ENCODE measurements around a stretch of chr11.

GRCh38 chr11:60855199-60855462 lies 619 bp downstream of the PTGDR2 start:
- PRO-cap, 2 experiments = no peak in any of the 2 experiments
- RAMPAGE, long total RNA, 4 experiments = no peak in any of the 4 experiments

DNA sequence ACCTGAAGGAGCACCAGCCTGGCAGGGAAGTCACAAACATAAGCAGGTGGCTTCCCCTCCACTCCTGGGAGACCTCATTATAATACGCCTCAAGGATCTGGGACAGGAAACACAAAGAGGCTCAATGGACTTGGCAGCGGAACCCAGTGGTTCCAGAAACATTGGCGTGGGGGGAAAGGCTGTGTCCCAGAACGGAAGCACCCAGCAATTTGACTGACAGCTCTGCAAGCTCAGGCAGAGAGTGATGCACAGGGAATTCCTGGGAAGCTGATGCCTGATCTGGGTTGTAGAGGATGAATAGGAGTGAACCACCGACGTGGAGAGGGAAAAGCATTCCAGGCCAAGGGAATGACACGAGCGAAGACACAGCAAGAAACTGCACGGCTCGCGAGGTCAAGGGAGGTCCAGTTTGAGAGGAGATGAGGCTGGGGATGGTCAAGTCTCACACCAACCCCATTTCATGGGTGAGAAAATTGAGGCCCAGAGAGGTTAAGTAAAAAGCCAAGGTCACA lies 51.3 kb downstream of the CD6 start:
- PRO-cap, 2 experiments = no peak in any of the 2 experiments
- RAMPAGE, long total RNA, 4 experiments = no peak in any of the 4 experiments

- PRO-cap, 2 experiments = peak in 2 of 2 experiments; most common plus-strand start chr11:61026566 (in 1)
- RAMPAGE, long total RNA, 4 experiments = no peak in any of the 4 experiments
Measured at GRCh38 chr11:61026032-61026710, 54.7 kb downstream of the CD6 start.

- PRO-cap, 2 experiments = no peak in any of the 2 experiments
- RAMPAGE, long total RNA, 4 experiments = no peak in any of the 4 experiments
Measured at GRCh38 chr11:61071161-61071680, 31.1 kb upstream of the CD5 start.

- PRO-cap, 2 experiments = no peak in any of the 2 experiments
- RAMPAGE, long total RNA, 4 experiments = no peak in any of the 4 experiments
Measured at GRCh38 chr11:61125963-61126330, 23.7 kb downstream of the CD5 start.

- PRO-cap, 2 experiments = no peak in any of the 2 experiments
- RAMPAGE, long total RNA, 4 experiments = no peak in any of the 4 experiments
Measured at GRCh38 chr11:61356503-61357076, 5.1 kb downstream of the CYB561A3 start.

GRCh38 chr11:61417564-61417952 lies 12.2 kb downstream of the CPSF7 start:
- PRO-cap, 2 experiments = no peak in any of the 2 experiments
- RAMPAGE, long total RNA, 4 experiments = no peak in any of the 4 experiments

GRCh38 chr11:61508896-61509875 lies 637 bp downstream of the LRRC10B start:
- PRO-cap, 2 experiments = no peak in any of the 2 experiments
- RAMPAGE, long total RNA, 4 experiments = no peak in any of the 4 experiments

- PRO-cap, 2 experiments = no peak in any of the 2 experiments
- RAMPAGE, long total RNA, 4 experiments = start-site peak on the minus strand in 1 of 4 experiments, at chr11:61515623-61515973 at its widest, 6 reads per replicate
Measured at GRCh38 chr11:61515432-61516066, 7.0 kb downstream of the LRRC10B start.

DNA sequence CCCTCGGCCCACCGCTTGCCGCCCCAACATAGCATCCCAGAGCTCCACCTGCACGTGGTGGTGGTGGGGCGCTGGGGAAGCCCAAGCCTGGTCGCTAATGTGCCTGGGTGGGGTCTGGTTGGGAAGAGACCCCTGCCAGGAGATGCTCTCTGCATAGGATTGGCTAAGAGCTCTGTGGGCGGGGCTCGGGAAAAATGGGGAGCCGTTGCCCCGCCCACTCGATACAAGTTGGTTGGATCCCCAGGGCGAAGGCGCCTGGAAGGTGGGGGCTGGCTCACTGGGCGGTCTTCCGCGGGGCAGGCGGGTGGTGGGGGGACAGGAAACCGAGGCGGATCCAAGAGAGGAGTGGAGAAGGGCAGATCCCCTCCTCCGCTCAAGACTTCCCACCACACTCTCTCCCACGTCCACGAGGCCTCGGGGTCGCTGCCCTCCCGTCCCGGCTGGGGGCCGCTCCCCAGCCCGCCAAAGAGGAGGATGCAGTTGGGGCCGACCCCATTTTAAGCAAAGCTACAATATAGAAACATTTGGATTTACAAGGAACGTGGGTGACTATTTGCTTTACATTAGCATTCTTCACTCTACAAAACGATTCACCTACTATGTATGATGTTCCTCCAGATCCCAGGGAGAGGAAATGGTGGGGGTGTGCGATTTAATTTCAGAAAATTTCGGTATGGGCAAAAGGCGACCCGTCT lies 7.8 kb downstream of the LRRC10B start:
- PRO-cap, 2 experiments = no peak in any of the 2 experiments
- RAMPAGE, long total RNA, 4 experiments = start-site peak on the minus strand in 1 of 4 experiments, centred at position 617 of the sequence, 8 reads per replicate

DNA sequence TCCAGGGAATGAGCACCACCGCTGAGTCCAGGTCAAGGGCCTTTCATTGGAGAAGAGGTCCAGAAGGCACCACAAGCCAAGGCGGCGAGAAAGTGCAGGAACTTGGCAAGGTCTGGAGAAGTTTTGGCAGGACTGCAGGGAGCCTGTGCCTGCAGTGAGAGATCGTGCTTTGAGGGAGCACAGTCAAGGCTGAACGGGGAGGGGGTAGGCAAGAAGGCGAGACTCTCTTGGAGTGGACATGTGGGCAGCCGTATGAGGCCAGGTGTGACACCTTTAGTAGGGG lies 30.4 kb downstream of the LRRC10B start:
- PRO-cap, 2 experiments = no peak in any of the 2 experiments
- RAMPAGE, long total RNA, 4 experiments = no peak in any of the 4 experiments

- PRO-cap, 2 experiments = no peak in any of the 2 experiments
- RAMPAGE, long total RNA, 4 experiments = no peak in any of the 4 experiments
Measured at GRCh38 chr11:61600754-61601155, 19.9 kb upstream of the SYT7 start.

DNA sequence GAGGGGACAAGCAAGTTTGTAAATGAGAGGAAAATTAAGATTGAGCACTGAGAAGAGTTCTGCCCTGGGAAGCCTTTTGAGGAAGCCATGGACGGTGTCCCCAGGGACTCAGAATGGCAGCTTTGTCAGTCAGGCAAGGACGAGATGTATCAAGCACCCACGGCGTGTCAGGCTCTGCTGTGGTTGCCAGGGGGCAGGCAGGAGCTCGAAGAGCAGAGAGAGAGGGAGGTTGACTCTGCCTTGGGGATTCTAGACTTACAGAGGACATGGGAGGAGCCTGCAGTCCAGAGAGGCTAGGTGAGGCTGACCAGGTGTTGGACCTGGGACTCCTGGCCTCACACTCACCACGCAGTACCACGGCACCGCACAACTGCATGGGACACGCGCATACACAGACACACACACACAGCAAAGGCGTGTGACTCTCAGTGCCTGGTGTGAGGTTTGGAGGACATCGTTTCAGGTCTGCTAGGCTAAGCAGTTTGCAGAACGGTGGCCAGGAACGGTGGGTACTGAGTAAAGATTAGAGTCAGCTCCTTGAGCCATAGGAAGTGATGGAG lies 29.2 kb upstream of the SYT7 start:
- PRO-cap, 2 experiments = no peak in any of the 2 experiments
- RAMPAGE, long total RNA, 4 experiments = no peak in any of the 4 experiments

DNA sequence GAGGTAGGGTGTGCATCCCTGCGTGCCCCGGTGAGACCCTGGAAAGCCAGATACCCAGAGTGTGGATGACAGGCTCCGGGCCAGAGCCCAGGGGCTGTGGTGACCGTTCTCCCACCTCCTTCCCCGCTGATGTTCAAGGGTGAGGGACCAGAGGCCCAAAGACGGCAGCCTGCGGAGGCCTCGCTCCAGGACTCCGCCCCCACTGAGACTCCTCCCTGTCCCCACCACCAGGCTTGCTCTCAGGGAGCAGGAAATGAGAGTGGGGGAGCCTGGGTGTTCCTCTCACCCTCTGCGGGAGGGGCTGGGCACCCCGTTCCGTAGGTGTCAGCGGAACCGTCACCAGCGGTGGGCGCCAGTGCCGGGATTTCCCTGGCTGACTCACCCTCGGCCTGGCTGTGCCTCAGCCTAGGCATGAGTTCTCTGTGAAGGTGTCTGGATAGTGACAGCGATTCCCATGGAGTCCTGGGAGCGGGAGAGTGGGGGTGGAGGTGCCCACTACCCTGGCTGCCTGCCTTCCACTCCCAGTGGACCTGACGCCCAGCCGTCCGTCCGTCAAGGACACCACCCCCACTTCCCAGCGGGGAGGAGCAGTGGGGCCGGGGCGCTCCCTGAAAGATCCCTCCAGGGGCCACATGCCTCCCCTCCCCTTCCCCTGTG lies 15.8 kb downstream of the DAGLA start:
- PRO-cap, 2 experiments = peak in 1 of 2 experiments; most common plus-strand start position 423 of the sequence (in 1); most common minus-strand start position 204 of the sequence (in 1)
- RAMPAGE, long total RNA, 4 experiments = no peak in any of the 4 experiments

DNA sequence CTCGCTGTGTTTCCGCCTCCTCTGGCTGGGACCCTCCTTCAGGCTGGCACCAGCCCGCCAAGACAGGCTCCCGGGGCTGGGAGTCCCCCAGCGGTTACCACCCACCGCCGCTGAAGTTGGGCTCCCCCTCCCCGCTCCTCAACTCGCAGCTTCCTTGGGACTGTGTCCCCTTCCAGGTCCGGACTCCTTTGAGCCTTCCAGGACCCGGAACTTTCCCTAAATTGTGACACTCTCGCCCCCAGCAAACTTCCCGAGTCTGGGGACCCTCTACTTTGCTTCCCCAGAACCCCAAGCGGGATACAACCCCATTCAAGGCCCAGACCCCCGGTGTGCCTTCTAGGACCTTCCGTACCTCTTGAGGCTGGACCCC lies 417 bp downstream of the MYRF start:
- PRO-cap, 2 experiments = no peak in any of the 2 experiments
- RAMPAGE, long total RNA, 4 experiments = no peak in any of the 4 experiments

- PRO-cap, 2 experiments = no peak in any of the 2 experiments
- RAMPAGE, long total RNA, 4 experiments = no peak in any of the 4 experiments
Measured at GRCh38 chr11:61788973-61789423, 3.4 kb downstream of the TMEM258 start.

GRCh38 chr11:61861469-61862278 lies 29.7 kb downstream of the FADS3 start:
- PRO-cap, 2 experiments = no peak in any of the 2 experiments
- RAMPAGE, long total RNA, 4 experiments = no peak in any of the 4 experiments

DNA sequence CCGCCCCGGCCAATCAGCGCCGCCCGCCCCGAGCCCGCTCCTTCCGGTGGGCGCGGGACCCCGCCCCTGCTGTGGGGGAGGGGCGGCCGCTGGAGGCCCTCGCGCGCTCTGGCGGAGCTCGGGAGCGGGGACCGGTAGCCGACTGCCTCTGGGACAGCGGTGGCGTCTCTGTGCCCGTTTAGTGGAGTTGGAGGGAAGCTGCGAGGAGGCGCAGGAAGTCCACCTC lies 159 bp upstream of the FTH1 start:
- PRO-cap, 2 experiments = peak in 2 of 2 experiments; most common plus-strand start position 72 of the sequence (in 1)
- RAMPAGE, long total RNA, 4 experiments = start-site peak on the plus strand in 3 of 4 experiments, centred at positions 106 to 113 of the sequence, 8 to 19 reads per replicate

DNA sequence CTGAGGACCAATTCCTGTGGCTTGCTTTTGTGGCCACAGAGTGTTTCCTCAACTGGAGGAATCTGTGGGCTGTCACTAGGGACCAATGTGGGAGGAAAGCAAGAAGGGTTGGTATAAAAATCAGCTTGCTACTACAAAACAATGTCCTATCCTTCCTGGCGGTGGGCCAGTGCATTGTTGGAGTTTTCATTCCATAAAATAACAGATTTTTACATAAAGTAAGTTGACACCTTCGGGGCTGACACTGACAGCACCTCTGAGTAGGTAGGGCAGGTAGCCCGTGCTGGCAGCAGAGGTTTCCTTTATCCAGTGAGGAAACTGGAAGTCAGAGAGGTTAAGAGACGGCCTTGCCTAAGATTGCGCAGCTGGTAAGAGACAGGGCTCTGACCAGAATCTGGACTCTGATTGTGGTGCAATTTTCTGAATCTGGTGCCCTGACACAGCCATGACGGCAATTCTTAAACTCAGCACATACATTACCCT lies 8.6 kb upstream of the FTH1 start:
- PRO-cap, 2 experiments = no peak in any of the 2 experiments
- RAMPAGE, long total RNA, 4 experiments = no peak in any of the 4 experiments

DNA sequence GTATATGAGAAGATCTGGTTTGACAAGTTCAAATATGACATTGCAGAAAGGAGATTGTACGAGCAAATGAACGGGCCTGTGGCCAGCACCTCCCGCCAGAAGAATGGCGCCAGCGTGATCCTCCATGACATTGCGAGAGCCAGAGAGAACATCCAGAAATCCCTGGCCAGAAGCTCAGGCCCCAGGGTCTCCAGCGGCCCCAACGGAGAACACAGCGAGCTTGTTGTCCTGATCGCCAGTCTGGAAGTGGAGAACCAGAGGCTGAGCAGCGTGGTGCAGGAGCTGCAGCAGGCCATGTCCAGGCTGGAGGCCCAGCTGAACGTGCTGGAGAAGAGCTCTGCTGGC lies 20.7 kb upstream of the SCGB1D1 start:
- PRO-cap, 2 experiments = no peak in any of the 2 experiments
- RAMPAGE, long total RNA, 4 experiments = no peak in any of the 4 experiments